IMR-90 (cell line): Measurements from ENCODE around the genes POU4F3, SPINK14 and SPINK9.

DNA sequence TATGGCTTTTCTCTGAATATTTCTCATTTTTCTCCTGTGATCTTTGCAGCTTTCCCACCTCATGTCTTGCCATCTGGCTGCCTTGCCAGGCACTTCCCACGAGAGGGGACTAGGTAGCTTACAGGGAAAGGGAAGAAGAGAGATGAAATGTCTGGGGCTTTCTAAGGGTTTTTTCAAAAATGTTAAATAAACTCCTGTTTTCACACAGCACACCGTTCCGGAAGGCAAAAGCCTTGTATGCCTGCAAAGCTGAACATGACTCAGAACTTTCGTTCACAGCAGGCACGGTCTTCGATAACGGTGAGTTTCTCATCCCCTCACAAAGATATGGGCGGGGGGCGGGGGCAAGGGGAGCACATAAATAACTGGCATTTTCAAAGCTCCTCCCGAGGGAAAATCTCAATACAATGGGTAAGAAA lies 189.7 kb downstream of the NR3C1 start:
- RRBS = no CpG with 5 or more reads among the region's 10 CpGs
CAGE:
- cytosol, long polyA plus RNA = no peak
- long polyA plus RNA = no peak
- nucleus, long polyA plus RNA = no peak

GRCh38 chr5:143402906-143403164 lies 651 bp downstream of the NR3C1 start:
- RRBS = 1% methylated on average over 22 of the region's 28 CpGs
CAGE:
- cytosol, long polyA plus RNA = no peak
- long polyA plus RNA = no peak
- nucleus, long polyA plus RNA = no peak

DNA sequence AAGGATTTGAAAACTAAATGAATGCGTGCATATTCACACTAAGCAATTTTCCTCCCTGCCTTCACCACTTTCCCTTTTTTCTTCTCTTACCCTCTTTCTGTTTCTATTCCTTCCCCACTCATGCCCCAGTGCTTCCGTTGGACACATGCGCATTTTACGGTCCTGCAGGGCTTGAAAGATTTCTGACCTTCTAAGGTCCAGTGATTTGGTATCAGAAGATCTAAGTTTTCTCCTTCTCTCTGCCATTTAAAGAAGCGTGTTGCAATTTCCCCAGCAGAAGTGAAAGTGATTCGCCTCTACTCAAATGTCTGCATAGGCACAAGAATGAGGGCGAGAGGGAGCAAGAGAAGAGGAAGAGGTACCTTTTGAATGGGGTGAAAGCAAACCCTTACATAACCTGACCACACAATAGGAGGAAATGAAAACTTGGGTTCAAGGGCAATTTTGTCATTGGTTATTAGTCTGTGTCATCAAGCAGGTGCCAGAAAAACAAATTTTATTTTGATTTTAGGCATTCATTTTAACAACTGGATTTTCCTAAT lies 31.7 kb upstream of the NR3C1 start:
- RRBS = no CpG with 5 or more reads among the region's 7 CpGs
CAGE:
- cytosol, long polyA plus RNA = no peak
- long polyA plus RNA = no peak
- nucleus, long polyA plus RNA = no peak

DNA sequence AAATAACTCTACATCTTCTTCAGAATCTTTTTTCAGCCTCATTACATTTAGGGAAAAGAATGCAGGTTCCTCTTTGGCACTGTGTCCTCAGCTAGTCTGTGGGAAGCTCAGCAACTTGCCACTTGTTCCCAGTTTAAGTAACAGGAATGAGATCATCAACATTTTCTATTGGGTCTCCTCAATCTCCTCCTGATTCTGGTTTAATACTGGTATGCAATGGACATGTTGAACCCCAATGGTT lies 78.3 kb upstream of the HMHB1 start:
CAGE:
- cytosol, long polyA plus RNA = no peak
- long polyA plus RNA = no peak
- nucleus, long polyA plus RNA = no peak

DNA sequence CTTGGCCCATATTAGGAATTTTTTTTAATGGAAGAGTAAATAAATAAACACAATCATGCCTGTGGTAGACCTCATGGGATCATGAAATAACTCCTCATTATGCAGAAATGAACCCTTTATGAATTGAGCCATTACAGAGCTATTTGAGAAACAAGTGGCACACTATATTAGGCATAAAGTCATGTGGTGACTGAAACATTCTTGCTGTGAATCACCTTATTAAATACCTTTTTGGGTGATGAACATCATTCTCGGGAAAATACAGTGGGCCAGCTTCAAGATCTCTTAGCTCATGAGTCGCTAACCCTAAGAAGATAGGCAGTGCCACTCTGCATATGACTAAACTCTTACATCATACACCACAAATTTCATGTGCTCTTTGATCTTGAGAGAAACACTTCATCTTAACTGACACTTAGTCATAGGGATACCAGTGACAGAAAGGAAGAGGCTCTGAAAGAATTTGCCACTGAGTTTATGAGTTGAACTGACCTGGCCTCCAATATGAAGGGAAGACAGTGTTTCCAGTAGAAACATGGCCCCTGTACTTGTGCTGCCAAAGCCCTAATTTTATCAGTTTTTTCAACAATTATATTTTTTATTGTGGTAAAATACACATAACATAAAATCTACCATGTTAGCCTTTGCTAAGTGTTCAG lies 10.1 kb downstream of the SH3RF2 start:
- RRBS = no CpG with 5 or more reads among the region's 2 CpGs
CAGE:
- cytosol, long polyA plus RNA = no peak
- long polyA plus RNA = no peak
- nucleus, long polyA plus RNA = no peak

DNA sequence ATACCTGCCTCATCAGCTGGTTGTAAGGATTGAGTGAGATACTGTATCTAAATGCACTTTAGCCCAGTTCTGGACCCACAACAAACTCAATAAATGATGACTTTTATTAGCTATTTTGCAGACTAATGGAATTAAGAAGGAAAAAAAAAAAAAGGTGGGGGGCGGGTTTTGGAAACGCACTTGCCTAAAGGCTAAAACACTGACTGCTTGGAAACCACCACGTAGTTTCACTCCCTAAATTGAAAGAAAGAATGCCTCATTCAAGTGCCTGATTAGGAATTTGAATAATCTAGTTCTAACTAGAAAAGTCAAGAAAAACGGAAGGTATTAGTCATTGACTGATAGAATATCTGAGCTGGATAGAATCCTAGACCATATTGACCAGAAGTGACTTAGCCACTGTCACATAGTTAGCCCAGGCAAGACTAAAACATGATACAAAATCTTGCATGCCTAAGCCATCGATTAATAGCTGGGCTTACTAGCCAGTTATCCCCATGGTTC lies 40.0 kb downstream of the SH3RF2 start:
- RRBS = no CpG with 5 or more reads among the region's 5 CpGs
CAGE:
- cytosol, long polyA plus RNA = no peak
- long polyA plus RNA = no peak
- nucleus, long polyA plus RNA = no peak

- RRBS = no CpG with 5 or more reads among the region's 11 CpGs
CAGE:
- cytosol, long polyA plus RNA = no peak
- long polyA plus RNA = no peak
- nucleus, long polyA plus RNA = no peak
Measured at GRCh38 chr5:146027584-146028187, 77.7 kb downstream of the PLAC8L1 start.

DNA sequence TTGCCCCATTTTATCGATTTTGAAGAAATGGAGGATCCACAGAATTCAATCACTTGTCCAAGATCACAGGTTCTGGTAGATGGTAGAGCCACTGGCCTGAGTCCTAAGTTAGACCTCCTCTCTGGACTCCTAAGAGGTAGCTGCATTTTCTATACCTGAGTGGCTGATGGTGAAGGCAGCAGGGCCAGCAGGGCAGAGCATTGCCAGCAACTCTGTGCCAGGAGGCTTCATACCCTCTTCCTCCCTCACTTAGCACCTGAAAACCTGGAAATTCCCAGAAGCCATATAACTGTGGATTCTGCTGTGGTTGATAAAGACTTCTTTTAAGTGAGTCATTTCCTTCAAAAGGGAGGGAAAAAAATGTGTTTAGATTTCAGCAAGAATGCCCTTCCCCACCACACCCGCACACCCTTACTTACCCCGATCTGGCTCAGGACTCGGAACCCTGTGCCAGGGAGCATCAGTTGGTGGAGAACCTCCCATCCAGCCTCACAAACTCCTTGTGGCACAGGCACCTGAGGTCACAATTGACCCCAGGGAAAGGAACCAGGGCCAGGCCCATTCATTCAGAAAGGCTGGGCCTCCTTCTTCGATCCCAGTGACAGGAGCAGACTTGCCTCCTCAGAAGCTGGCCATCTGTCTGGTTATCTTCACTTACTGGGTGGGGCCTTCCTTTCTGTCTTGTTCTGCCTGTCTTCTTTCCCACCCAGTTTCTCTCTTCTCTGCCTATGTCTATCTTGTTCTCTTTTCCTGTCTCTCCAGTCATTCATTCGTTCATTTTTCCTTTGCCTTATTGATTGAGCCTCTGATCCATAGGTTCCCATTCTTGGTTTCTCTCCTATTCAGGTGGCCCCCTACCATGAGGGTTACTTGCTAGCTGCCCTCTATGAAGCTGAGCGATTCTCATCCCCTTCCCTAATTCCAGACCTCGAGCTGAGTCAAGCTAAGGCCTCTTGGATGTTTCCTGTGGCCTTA lies 62.6 kb downstream of the PLAC8L1 start:
- RRBS = no CpG with 5 or more reads among the region's 8 CpGs
CAGE:
- cytosol, long polyA plus RNA = no peak
- long polyA plus RNA = no peak
- nucleus, long polyA plus RNA = no peak

GRCh38 chr5:146067990-146068630 lies 37.3 kb downstream of the PLAC8L1 start:
- RRBS = no CpG with 5 or more reads among the region's 11 CpGs
CAGE:
- cytosol, long polyA plus RNA = no peak
- long polyA plus RNA = no peak
- nucleus, long polyA plus RNA = no peak

DNA sequence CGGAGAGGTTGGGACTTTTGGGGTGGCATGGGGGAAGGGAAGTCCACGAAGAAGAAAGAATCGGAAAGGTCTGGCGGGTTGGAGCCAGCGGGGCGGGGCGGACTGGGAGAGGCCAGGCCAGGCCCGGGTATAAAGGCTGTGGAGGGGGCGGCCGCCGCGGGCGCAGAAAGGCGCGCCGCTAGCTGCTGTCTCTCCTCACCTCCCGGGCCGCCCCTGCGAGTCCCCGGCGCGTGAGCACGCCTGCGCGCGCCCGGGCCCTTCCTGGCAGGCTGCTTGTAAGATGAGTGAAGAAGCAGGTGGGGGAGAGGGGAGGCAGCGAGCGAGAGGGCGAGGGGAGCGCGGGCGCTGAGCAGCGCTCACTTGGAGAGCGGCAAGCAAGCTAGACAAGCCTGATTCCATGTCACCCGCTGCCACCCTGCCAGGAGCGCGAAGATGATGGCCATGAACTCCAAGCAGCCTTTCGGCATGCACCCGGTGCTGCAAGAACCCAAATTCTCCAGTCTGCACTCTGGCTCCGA lies at the start of gene POU4F3:
TSS of gene POU4F3 (plus strand) at position 159 of the 518 bp plus-strand sequence.
- RRBS = 5% methylated on average over 9 of the region's 41 CpGs
CAGE:
- cytosol, long polyA plus RNA = no peak
- long polyA plus RNA = no peak
- nucleus, long polyA plus RNA = no peak

DNA sequence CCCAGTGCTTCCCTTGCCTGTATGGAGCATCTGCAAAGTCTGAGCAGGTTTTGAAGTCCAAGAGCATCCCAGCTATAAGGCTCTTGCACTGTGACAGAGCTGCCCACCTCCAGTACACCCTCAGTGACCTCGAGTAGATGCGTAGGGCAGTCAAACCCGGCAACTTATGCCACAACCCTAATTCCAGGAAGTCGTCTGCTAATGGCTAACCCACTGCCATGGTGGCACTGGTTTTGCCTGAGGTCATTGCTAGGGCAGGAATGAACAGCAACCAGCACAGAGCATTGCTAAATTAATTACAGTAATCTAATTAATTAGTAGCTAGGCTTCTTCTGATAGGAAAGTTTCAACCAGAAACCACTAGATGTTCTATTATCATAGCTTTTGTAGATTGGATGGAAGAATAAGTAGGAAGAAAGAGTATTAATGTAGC lies 122.8 kb downstream of the DPYSL3 start:
- RRBS = no CpG with 5 or more reads among the region's 4 CpGs
CAGE:
- cytosol, long polyA plus RNA = no peak
- long polyA plus RNA = no peak
- nucleus, long polyA plus RNA = no peak

DNA sequence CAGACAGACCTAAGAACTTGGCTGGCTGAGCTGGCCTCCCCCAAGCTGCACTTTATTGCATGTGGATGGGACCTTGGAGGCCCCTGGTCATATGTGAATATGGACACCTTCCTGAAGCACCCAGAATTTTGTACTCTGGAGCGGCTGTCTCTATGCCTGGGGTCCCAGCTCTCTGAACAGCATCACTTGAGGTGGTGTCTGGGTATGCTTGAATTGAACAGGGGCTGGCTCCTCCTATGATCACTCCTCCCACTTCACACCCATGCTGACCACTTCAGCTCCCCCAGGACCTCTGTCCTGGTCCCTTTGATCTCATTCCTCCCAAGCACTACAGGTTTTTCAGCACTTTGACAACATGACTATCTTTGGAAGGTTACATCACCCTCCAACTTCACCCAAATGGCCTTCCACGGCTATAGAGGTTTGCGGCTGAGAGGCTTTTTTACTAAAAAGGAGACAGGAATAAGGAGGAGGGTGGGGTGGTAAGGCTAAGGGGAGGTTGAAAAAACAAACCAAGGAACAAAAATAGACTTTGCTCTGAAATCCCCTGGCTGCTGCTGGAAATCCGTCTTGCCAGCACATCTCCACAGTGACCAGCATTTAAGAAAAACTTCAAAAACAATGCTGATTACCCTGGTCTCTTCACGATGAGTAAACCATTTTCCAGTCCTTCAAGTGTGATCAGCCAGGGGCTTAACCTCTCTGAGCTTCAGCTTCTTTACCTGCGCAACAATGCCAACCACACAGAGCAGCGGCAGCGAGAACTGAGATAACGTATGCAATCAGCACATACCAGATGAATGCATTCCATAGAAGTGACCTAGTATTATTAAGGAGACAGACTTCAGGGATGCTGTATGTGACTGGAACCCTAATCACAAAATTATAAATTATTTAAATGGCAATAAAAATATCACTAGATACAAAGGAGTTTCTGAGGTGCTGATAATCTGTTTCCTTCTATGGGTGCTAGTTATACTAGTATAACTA lies 102.7 kb downstream of the DPYSL3 start:
- RRBS = no CpG with 5 or more reads among the region's 9 CpGs
CAGE:
- cytosol, long polyA plus RNA = no peak
- long polyA plus RNA = no peak
- nucleus, long polyA plus RNA = no peak

GRCh38 chr5:147503836-147504404 lies 5.9 kb downstream of the DPYSL3 start:
- RRBS = no CpG with 5 or more reads among the region's 3 CpGs
CAGE:
- cytosol, long polyA plus RNA = no peak
- long polyA plus RNA = no peak
- nucleus, long polyA plus RNA = no peak

- RRBS = no CpG with 5 or more reads among the region's 5 CpGs
CAGE:
- cytosol, long polyA plus RNA = no peak
- long polyA plus RNA = no peak
- nucleus, long polyA plus RNA = no peak
Measured at GRCh38 chr5:147748444-147749033, 34.0 kb downstream of the JAKMIP2 start.

GRCh38 chr5:147946276-147947396 lies 40.3 kb upstream of the C5orf46 start:
- RRBS = no CpG with 5 or more reads among the region's 29 CpGs
CAGE:
- cytosol, long polyA plus RNA = no peak
- long polyA plus RNA = no peak
- nucleus, long polyA plus RNA = no peak

GRCh38 chr5:148168357-148168804 lies at the start of gene SPINK14:
SPINK14 (plus strand) TSS chr5:148168546.
- RRBS = no CpG with 5 or more reads among the region's 1 CpG
CAGE:
- cytosol, long polyA plus RNA = no peak
- long polyA plus RNA = no peak
- nucleus, long polyA plus RNA = no peak

- RRBS = no CpG with 5 or more reads among the region's 2 CpGs
CAGE:
- cytosol, long polyA plus RNA = no peak
- long polyA plus RNA = no peak
- nucleus, long polyA plus RNA = no peak
Measured at GRCh38 chr5:148335397-148335744, at the start of gene SPINK9. SPINK9 (plus strand) TSS chr5:148335559.

DNA sequence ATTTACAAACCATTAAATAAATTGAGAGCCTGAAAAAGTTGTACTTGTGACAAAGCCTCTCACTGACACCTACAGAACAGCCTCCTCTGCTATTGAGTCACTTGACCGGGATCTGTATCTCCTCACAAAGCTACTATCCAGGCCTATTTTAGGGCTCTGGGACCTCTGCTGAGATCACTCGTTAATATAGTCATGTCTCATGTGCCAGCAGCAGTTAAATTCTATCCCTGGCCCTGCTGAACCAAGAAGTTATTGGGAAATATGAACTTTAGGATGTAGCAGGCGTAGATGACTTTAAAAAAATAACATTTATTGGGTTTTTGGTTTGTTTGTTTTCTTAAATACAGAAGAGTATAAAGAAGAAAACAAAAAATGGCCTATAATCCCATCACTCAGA lies 31.1 kb downstream of the FBXO38 start:
- RRBS = no CpG with 5 or more reads among the region's 3 CpGs
CAGE:
- cytosol, long polyA plus RNA = no peak
- long polyA plus RNA = no peak
- nucleus, long polyA plus RNA = no peak

DNA sequence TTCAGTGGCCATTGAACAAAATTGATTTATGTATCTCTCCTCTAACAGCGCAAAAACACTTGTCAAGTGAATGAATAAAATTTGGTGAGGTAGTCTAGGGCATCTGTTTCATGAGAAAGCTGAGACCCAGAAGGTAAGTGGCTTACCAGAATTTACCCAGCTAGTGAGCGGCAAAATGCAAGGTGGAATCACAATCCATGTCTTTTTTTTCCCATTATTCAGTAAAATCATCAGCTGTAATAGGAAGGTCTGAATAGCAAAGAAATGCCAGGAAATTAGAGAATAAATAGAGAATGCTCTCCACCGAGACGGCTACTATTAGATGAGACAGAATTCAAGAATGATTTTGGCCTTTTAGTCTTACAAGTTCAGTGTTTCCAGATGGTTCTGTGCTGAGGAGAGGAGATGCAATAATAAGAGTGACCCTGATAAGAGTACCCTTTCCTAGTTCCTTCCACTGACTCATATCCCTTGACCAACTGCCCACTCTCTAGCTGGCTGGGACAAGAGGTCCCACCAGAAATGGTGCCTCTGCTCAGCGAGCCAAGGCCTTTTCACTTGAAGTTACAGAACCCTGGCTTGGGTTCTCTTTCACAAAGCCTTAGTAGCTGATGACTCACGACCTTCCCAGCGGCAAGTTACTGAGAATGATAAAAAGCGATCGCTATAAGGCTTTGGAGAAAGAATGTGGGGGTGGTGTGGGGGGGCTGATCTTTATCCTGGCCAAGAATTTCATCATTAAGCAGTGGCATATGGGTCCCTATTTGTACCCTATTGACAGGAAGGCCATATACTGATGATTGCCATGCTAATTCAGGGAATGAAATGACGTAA lies 90.1 kb downstream of the FBXO38 start:
- RRBS = no CpG with 5 or more reads among the region's 10 CpGs
CAGE:
- cytosol, long polyA plus RNA = no peak
- long polyA plus RNA = no peak
- nucleus, long polyA plus RNA = no peak

GRCh38 chr5:148488164-148488487 lies 104.4 kb downstream of the FBXO38 start:
- RRBS = no CpG with 5 or more reads among the region's 1 CpG
CAGE:
- cytosol, long polyA plus RNA = no peak
- long polyA plus RNA = no peak
- nucleus, long polyA plus RNA = no peak